ENCODE measurements around the gene GH1.

- PRO-cap, result no peak
- RAMPAGE, long total RNA, result no peak
Measured at GRCh38 chr17:63670081-63670548, 29.8 kb downstream of the LIMD2 start.

DNA sequence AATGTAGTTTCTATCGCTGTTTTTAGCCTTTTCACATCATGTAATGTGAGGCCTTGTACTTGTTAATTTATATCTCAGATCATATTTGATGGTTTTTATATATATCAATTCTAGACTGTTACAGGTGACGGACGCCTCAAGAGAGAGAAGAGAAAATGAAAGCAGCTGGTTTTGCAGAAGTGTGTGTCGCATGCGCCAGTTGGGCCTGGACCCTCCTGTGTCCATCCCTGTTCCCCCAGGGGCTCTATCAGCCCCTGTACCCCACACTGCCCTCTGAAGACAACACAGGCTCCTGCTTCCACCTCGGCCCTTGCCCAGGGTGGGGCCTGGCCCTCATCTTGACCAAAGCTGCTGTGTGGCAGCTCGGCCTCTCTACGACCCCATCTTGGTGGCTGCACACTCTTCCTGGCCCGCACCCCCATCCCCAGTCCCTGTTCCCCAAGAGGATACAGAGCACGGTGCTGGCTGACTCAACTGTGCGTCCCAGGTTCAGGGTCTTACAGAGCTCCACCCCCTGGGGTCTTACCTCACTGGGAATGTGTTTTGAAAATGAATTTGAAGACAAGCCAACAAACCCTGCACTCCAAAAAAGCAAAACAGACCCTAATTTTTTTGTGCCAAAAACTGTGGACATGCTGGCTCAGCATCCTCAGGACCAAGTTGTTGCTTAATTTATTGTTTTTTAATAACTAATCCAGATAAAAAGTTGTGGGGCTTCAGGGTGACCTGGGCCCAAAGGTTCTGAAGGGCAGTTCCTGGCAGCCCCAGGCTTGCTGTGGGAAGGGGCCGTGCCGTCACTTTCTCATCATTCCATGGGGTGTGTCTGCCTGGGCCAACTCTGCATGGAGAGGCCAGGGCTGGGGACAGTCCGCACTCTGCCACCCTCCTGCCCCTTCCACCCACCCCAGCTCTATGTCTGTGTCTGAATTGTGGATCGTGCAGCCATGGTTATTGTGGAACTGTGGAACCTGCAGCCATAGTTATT lies 4.4 kb downstream of the LIMD2 start:
- PRO-cap, result no peak
- RAMPAGE, long total RNA, result no peak

- PRO-cap, result bidirectional peak, plus-strand start at chr17:63700848, minus-strand start at chr17:63700723
- RAMPAGE, long total RNA, result no peak
Measured at GRCh38 chr17:63700629-63701197, 788 bp upstream of the LIMD2 start.

DNA sequence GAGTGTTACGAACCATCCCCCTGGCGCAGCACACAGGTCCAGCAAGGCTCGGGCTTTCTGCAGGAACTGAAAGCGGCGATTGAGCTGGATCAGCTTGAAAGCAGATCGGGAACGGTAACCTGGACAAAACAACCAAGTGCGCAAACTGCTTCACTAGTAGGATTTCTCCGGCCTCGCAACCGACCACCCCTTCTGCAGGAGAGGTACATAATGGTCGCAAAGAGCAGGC lies 763 bp upstream of the PSMC5 start:
- PRO-cap, result no peak
- RAMPAGE, long total RNA, result no peak

- PRO-cap, result no peak
- RAMPAGE, long total RNA, result no peak
Measured at GRCh38 chr17:63833463-63834250, 6.2 kb upstream of the FTSJ3 start.

DNA sequence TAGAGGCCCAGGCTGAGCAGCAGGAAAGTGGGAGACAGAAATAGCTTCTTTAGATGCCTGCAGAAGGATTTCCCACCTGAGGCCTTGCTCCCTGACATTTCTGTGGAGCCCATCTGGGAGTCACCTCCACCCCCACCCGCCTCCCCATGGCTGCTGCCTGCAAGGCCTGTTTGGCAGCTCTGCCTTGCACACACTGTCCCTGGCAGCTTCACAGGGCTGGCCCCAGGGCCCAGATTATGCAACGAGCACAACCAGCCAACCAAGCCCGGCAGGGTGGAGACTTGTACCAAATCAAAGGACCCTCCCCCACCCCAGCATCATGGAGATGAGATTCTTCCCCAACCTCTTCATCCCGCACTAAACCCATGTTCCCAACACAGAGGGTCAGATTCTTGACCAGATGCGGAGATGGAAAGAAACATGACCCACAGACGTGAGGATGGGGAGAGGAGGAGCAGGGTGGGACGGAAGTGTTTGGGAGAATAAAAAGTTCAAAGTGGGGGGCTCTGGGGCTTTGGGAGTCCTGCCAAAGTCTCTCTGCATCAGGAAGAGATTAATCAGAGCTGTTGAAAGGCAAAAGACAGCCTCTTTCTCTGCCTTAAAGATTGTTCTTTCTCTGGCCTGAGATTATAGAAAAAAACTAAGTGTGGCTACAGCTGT lies 3.8 kb downstream of the SMARCD2 start:
- PRO-cap, result no peak
- RAMPAGE, long total RNA, result no peak

- PRO-cap, result no peak
- RAMPAGE, long total RNA, result no peak
Measured at GRCh38 chr17:63918643-63919267, at the start of gene GH1. Gene GH1, minus strand, starts transcription at chr17:63918839.

- PRO-cap, result no peak
- RAMPAGE, long total RNA, result no peak
Measured at GRCh38 chr17:63930343-63930876, 1.7 kb downstream of the CD79B start.

- PRO-cap, result no peak
- RAMPAGE, long total RNA, result no peak
Measured at GRCh38 chr17:63959921-63960877, 12.5 kb downstream of the SCN4A start.

- PRO-cap, result no peak
- RAMPAGE, long total RNA, result no peak
Measured at GRCh38 chr17:64038646-64039087, 18.2 kb upstream of the ICAM2 start.

DNA sequence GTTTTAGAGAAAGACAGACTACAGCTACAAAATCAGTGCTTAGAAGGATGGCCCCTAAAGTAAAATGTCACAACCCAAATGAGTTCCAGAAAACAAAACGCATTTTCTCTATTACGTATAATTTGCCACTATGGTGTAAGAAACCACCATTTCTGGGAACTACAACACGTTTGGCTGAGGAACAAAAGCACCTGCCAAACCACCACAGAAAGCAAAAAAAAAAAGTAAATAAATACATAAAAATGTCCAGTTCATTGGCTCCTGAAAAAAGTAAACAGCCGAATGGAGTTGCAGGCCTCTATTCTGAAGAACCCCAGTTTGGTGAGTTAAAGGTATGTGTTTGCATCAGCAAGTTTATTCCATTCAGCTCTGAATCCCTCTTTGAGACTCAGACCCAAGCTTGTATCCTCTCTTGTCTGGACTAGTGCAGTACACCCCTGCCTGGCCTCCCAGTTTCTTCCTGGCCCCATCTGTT lies 37.0 kb downstream of the ERN1 start:
- PRO-cap, result no peak
- RAMPAGE, long total RNA, result no peak

DNA sequence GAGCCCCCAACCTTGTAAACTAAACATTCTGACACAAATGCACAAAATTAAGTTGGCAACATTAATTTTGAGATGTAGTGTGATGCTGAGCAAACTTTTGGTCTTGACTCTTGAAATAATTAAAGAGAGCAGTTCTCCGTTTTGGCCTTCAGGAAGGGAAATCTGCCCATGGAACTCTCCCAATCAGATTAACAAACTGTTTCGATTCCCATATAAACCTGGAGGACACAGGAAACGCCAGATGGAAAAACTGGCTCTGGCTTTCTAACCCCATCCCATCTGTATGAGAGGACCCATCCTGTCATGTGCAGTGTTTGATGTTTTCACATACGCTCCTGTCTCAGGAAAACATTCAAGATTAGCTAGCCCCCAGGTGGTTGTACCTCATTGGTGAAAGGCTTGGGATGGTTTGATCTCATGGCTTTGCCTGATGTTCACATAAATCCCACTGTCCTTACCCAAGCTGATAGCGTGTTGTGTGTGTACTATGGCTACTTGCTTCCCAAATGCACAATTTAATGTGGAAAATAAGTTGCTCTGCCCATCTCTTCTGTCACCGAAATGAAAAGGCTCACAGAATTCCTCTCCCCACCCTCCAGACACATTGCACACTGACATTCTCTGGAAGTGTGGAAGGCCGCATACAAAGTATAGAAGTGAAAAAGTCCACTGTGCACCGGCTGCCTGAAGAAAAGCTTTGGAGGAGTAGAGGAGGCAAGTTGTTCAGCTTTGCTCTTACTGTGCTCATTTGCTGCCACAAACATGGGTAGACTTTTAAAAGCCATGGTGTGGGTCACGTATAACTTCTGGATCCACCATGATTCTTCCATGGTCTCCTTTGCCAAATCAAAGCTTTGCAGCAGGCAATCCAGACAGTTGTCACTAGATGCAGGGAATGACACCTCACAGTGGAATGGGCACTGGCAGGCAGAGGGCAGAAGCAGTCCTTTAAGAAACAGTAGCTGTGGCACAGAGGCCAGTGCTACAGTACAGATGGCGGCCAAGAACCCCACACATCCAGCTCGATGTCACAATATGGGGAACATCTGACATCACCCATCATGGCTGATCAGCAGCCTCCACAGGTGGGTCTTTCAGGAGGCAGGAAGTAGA lies 18.3 kb upstream of the ERN1 start:
- PRO-cap, result unidirectional peak, plus-strand start at position 921 of the sequence
- RAMPAGE, long total RNA, result no peak

DNA sequence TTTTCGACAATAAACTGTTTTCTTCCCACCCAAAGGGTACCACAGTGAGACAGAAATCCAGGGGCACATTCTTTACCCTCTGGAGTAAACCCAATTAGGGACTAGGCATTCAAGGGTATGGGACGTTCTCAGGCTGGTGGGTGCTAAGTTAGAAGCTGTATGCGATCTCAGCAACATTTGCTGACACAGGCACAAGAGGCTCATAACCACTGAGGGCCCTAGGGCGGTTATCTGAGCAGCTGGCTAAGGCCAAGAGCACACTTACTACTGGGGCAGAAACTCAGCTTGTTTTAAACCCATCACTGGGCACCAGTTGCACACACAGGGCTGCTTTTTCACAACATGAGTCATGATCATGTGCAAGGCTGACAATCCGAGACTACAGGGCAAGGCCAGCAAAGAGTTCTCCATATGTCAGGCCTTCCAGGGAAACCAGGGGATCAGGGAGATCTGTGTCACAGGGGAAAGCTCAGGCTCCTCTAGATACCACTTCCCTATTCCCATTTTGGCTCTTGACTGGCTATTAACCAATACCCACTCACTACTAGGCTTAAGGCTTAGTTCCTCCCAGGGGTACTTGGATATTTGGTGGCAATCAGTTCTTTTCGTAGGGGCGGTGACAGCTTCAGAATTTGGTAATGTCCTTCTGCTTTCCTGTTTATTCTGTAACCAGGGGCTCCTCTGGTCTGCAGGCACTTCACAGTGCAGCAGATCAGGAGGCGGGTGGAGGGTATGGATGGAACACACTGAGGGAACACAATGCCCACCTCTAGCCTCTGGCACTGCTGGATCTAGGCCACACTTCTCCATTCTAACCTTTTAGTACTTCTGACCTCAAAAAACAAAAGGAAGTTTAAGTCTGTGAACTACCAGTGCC lies 44.9 kb upstream of the ERN1 start:
- PRO-cap, result no peak
- RAMPAGE, long total RNA, result no peak

- PRO-cap, result no peak
- RAMPAGE, long total RNA, result no peak
Measured at GRCh38 chr17:64329528-64330085, 61.1 kb downstream of the PECAM1 start.

DNA sequence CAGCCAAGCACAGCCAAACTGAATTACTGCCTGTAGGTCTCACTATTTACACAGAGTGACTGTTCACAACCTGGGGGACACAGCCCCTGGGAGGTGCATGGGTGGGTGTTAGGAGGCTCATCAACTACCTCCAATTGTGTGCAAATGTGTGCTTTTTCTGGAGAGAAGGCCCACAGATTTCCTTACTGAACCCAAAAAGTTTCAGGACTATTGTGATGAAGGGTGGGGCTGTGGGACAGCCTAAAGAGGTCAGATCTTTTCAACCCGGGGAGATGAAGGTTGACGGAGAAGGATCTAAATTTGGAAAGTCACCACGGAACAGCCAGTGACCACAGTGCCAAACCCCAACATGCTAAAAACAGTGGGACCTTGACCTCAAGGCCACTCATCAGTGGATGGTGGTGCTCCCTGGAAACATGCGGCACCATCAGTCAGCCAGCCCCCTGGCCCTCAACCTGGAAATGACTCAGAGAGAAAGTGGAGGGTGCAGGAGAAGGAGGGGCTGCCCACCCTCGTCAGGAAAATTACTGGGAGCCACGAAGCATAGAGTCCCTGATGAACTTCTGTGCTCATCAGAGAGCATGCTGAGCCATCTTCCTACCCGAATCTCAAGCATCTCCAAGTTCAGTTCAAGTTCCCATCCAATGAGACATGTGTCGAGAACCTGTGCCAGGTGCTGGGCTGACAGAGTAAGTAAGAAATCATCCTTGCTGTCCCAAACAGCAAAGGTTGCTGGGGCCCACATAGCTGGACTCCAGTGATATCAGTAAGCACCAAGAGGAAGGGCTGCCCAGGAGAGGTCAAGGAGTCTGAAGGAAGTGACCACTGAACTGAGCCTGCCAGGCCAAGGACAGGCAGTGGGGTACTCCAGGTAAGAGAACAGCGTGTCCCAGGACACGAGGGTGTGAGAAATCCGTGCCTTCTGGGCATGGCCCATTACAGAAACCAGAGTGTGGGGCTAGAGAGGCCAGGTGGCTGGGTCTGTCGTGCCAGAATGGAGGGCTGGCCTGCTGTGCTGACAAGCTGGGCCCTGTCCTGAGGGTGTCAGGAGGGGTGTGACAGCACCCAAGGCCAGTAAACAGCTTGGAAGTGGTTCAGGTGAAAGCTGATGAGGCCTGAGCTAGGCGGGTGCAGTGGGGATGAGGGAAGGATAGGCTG lies 5.4 kb downstream of the PECAM1 start:
- PRO-cap, result no peak
- RAMPAGE, long total RNA, result no peak

DNA sequence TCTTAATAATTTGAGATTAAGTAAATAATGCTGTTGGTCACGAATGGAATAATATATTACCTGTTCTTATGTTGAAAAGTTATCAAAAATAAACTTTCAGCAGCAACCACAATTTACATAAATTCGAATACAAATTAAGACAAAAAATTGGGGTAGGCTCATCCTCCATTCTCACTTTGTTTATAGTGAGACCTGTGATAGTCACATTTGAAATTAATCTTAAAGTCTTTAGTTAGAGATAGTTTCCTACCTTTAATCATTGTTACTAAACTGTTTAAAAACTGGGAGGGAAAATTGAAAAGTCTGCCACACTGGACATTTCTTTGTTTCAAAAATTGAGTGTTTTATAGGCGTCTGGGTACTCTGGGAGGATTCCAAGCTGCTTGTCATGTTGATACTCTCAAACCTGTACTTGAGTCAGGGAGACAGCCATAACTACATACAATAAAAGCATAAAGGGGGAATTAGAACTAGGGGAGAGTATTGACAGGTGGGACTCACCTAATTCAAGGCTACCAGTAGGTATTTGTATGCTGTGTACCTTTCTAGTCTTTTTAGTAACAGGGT lies 8.1 kb downstream of the CEP95 start:
- PRO-cap, result no peak
- RAMPAGE, long total RNA, result no peak

GRCh38 chr17:64530431-64531345 lies 23.9 kb downstream of the CEP95 start:
- PRO-cap, result no peak
- RAMPAGE, long total RNA, result no peak

DNA sequence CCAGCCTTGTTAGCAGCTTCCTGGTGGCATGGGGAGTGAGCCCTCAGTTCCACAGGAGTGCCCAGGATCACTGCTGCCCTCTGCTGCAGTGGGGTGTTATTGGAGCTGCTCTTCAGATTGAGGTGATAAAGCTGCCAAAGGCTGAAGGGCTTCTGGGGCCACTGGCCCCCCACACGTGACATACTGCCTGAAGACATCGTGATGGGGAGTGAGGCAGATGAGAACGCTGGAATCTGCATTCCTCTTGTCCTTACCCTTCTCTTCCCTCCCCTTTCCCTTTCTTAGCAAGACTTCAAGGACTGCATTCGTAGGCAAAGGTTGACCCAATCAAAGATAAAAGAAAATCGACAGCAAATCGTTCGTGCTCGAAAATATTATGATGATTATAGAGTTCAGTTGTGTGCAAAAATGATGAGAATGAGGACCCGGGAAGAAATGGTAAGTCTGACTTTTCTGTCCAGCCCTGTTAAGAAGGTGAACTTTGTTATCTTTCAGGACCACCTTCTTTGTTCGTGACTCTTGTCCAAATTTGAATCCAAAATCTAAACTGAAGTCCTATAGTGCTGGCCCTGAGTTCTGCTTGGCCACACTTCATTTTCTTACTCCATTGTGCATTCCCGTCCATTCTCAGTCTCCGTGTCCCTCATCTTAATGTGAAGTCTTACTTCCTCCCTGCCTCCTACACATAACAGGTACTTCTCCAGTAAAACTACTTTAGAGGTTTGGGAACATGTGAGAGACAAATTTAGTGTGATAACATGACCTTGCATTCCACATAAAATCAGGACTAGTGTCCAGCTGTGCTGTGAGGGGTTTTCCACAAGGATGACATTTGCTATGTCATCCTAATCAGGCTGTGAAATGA lies 27.8 kb downstream of the CEP95 start:
- PRO-cap, result no peak
- RAMPAGE, long total RNA, result no peak

DNA sequence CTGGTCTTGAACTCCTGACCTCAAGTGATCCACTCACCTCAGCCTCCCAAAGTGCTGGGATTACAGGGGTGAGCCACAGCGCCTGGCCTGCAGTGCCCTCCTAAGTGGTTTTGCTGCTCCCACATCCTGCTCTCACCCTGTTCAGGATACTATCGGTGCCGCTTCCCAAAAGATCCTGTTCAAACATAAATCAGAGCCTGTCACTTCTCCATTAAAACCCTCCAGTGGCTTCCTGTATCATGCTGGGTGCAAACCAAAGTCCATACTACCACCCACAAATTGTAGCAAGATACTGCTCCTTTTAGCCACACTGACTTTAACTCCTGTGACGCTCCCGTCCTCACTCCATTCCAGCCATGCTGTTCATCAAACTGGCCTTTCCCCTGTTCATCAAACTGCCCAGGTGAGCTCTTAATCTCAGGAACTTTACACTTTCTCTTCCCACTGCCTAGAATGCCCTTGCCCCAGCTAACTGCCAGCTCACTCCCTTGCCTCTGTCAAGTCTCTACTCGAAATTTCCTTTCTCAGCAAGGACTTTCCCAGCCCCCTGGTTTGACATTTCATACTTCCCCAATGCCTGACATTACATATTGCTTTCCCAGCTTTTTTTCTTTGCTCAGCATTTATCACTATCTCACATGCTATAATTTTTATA lies 44.2 kb upstream of the SMURF2 start:
- PRO-cap, result no peak
- RAMPAGE, long total RNA, result no peak

GRCh38 chr17:64836362-64837739 lies 82.4 kb downstream of the LRRC37A3 start:
- PRO-cap, result bidirectional peak, plus-strand start at chr17:64837345, minus-strand start at chr17:64837158
- RAMPAGE, long total RNA, result no peak